Tibial nerve (tissue), 3 donors: ENCODE measurements around a stretch of chr10.

GRCh38 chr10:128095421-128096301 lies 30.6 kb downstream of the MKI67 start:
- PRO-cap, result no peak
- RAMPAGE, long total RNA, 3 experiments, result no peak in any of the 3 experiments

DNA sequence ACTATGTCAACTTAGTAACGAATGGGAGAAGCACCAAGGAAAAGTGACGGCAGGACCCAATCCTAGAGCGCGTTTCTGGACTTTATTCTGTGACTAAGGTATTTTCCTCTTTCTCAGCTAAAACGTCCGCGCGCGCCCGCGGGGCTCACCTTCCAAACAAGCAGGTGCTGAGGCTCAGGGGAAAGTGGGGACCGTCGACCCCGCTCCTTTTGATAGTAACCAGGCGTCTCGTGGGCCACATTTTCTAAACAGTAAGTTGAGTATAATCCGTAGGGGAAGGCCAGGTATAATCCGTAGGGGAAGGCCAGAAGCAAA lies 839 bp downstream of the MKI67 start:
- PRO-cap, result no peak
- RAMPAGE, long total RNA, 3 experiments, result no peak in any of the 3 experiments

DNA sequence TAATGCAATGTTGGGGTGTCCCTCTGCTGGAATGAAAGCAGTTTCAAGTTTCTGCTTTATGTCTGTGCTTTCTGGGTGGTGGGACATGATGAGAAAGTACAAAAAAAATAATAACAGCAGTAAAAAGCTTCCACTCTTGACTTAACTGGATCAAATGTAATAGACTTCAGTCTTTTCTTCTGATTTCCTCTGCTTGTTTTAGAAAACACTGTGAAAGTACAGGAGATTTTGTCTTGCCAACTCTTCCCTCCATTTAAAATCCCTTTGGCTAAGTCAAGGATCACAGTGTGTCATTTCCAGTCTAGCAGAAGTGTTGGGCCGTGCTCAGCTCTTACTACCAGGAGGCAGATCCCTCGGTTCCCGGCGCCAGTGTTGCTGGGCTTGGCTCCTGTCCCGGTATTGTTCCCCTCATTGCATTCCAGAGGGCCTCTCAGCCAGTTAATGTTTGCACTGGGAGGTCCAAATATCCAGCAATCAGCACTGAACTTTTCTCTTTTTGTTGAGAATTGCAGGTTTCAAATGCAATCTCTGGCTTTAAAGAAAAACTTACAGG lies 612.2 kb upstream of the MGMT start:
- PRO-cap, result no peak
- RAMPAGE, long total RNA, 3 experiments, result no peak in any of the 3 experiments

- PRO-cap, result no peak
- RAMPAGE, long total RNA, 3 experiments, result no peak in any of the 3 experiments
Measured at GRCh38 chr10:129161014-129161213, 306.1 kb upstream of the MGMT start.

- PRO-cap, result no peak
- RAMPAGE, long total RNA, 3 experiments, result no peak in any of the 3 experiments
Measured at GRCh38 chr10:129531430-129532115, 64.5 kb downstream of the MGMT start.

DNA sequence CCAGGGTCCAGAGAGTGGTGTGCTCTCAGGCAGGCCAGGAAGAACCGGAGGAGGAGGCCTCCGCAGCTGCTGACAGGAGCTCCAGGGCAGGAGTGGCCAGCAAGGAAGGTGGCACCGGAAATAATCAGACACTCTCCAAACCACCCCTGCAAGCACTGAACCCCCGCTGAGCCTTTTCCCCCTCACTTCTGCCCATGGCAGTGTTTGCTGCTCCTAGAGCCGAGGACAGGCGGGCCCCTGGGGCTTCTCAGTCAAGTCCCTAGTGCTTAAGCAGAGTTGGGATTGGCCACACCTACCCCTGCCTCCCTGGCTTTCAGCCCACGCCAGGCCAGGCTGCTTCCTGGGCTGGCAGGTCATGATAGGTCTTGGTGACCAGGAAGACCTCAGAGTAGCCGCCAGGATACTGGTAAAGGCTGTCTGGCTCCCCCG lies 242.8 kb downstream of the MGMT start:
- PRO-cap, result no peak
- RAMPAGE, long total RNA, 3 experiments, result no peak in any of the 3 experiments

DNA sequence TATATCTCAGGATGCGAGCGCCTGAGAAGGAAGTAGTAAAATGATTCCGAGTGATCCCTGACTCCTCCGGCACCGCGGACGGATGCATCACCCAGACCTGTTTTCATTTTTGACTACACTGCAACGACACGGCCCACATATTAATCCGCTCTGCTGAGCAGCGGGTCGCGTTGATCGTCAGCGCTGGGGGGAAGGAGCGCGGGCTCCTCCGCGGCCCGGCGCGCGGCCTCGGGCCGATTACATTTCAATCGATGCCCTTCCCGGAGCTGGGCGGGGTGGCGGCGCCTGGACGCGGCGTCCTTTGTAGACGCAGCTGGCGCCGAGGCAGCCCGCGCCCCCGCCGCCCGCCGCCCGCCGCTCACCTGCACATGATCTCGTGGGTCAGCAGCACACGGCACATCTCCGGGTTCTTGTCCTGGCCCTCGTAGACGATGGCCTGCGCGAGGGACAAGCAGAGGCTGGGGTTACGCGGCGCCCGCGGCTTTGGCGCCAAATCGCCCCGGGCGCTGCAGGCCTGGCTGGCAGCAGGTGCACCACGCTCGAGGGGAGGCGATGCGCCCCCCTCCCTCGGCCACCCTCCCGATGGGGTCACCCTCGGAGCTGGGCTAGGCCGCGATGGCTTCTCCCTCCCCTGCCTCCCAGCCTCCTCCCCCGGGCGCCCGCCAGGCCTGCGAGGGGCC lies 5.4 kb downstream of the EBF3 start:
- PRO-cap, result no peak
- RAMPAGE, long total RNA, 3 experiments, result no peak in any of the 3 experiments

- PRO-cap, result no peak
- RAMPAGE, long total RNA, 3 experiments, result no peak in any of the 3 experiments
Measured at GRCh38 chr10:129961089-129961618, 2.9 kb downstream of the EBF3 start.

GRCh38 chr10:129962594-129963273 lies 1.3 kb downstream of the EBF3 start:
- PRO-cap, result no peak
- RAMPAGE, long total RNA, 3 experiments, result no peak in any of the 3 experiments

GRCh38 chr10:130111034-130112168 lies 771 bp upstream of the C10orf143 start:
- PRO-cap, result unidirectional peak, plus-strand start at chr10:130111293
- RAMPAGE, long total RNA, 3 experiments, result start-site peak on the plus strand in 1 of 3 experiments, at chr10:130111287-130111324 at its widest, 6 reads per replicate

DNA sequence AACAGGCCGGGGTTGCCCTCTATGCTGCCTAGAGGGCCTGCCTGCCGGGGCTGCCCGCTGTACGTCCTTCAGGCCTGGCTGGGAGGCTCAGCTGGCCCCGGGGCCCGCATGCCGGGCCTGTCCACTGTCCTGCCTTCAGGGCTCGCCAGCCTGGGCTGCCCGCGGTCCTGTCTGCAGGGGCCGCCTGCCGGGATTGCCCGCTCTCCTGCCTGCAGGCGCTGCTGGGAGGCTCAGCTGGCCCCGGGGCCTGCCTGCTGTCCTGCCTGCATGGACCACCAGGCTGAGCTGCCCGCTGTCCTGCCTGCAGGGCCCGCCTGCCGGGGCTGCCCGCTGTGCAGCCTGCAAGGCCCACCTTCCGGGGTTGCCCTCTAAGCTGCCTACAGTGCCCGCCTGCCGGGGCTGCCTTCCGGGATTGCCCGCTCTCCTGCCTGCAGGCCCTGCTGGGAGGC lies 164.3 kb downstream of the GLRX3 start:
- PRO-cap, result no peak
- RAMPAGE, long total RNA, 3 experiments, result no peak in any of the 3 experiments

DNA sequence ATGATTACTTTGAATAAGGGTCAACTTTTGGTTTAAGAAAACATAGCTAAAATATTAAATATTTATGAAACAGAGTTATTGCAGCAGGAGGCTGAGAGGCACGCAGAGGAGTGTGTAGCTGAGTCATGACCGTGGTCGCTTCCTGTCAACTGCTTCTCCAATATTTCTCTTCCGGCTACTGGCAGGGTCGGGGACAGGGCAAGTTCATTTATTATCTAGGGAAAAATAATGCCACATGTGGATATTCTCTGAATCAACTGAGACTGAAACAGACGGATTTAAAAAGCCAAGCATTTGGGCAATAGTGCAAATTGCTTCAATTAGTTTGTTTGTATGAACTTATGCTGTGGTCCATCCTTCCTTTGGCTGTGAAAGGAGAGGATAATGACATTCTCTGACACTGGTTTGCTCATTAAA lies 495.3 kb downstream of the GLRX3 start:
- PRO-cap, result no peak
- RAMPAGE, long total RNA, 3 experiments, result no peak in any of the 3 experiments

GRCh38 chr10:131973433-131974148 lies 8.1 kb downstream of the BNIP3 start:
- PRO-cap, result no peak
- RAMPAGE, long total RNA, 3 experiments, result no peak in any of the 3 experiments

DNA sequence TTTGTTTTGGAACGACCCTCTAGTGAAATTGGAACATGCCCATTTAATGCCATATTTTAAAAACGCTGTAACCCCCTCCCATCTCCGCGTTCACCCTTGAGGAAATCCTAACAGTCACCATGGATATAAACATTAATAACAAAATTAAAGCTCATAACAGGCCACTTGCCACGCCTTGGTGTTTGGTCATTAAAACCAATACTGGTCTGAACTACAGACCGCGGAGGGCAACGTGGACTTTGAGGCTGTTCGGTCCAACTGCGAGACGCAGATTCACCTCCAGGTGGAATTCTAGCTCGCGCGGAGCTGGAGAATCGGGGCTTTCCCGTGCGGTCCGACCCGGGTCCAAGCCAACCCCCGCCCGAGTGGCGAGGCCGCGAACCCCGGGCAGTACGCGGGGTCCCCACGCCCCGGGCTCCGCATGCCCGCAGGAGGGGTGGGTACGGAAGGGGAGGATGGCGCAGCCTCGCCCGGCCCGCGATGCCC lies 504 bp downstream of the BNIP3 start:
- PRO-cap, result no peak
- RAMPAGE, long total RNA, 3 experiments, result no peak in any of the 3 experiments

GRCh38 chr10:132037177-132037510 lies 28.6 kb upstream of the JAKMIP3 start:
- PRO-cap, result no peak
- RAMPAGE, long total RNA, 3 experiments, result no peak in any of the 3 experiments

DNA sequence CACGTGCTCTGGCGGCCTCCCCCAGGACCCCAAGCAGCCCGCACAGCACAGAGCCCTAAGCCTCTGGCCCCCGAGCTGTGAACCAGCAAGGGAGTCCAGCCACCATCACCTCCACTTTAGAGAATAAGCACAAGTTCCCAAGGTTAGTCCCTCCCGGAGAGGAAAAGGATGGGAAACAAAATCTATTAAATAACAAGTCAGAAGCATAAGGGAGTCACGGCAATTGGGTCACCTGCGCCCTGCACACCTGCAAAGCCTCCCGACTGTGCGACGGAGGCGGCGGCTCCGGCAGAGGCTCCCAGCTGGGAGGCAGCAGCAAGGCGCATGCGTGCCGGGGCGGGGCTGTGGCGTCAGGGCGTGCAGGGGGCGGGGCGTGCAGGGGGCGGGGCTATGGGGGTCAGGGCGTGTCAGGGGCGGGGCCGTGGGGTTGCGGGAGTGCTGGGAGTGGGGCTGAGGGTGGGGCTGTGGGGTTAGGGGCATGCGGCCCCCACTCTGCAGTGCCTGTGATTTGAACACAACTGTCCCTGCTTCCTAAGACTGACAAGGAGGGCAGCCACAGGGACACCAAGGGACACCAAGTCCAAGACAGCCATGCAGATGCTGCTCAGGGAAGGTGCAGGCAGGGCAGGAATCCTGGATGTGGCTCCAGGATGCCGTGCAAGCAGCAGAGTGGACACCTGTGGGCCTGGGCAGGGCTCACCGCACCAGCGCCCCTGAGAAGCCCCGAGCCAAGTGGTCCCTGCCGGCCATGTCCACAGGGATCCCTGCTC lies 58.8 kb downstream of the STK32C start:
- PRO-cap, result no peak
- RAMPAGE, long total RNA, 3 experiments, result no peak in any of the 3 experiments

DNA sequence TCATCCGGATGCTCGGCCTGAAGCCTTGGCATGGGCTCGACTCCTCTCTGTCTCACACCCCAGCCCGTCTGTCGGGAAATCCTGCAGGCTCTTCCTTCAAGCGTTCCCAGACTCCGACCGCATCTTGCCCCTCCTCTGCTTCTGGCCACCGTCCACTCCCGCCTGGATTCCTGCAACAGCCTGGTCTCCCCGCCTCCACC lies 35.3 kb downstream of the STK32C start:
- PRO-cap, result no peak
- RAMPAGE, long total RNA, 3 experiments, result no peak in any of the 3 experiments

DNA sequence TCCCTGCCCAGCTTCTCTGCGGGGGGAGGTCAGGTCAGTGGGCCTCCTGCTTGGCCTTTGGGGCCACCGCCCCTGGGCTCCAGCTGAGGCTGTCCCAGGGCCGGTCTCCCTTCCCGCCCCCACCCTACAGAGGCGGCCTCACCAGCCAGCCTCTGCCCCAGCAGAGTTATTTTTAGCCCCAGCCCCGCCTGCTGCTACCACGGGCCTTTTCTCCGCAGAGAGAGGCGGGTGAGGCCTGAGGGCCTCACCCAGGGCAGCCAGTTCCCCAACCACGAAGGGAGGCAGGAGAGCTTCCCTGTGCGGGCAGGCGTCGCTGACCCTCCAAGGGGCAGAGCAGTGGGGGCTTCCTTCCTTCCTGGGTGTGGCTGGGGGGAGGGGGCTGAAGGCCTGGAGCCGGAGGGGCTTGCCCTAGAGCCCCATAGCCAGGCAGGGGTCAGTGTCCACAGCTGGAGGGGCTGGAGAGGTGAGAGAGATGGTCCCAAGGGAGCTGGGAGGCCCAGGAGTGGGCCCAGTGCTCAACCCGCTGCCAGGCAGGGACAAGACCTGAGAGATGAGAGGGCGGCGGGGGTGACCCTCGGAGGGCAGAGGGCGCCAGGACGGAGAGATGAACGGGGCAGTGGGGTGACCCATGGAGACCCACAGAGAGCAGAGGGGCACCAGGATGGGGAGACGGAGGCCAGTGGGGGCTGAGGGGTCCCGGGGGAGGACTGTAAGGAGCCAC lies 24.6 kb downstream of the PWWP2B start:
- PRO-cap, result bidirectional peak, plus-strand start at position 217 of the sequence, minus-strand start at position 126 of the sequence
- RAMPAGE, long total RNA, 3 experiments, result no peak in any of the 3 experiments

GRCh38 chr10:132446595-132447124 lies 49.7 kb downstream of the PWWP2B start:
- PRO-cap, result unidirectional peak, plus-strand start at chr10:132447011
- RAMPAGE, long total RNA, 3 experiments, result no peak in any of the 3 experiments

- PRO-cap, result no peak
- RAMPAGE, long total RNA, 3 experiments, result no peak in any of the 3 experiments
Measured at GRCh38 chr10:132470333-132470933, 67.2 kb upstream of the INPP5A start.